SJSA1 (cell line): Measurements from ENCODE around the genes HOXC5 and NFE2.

DNA sequence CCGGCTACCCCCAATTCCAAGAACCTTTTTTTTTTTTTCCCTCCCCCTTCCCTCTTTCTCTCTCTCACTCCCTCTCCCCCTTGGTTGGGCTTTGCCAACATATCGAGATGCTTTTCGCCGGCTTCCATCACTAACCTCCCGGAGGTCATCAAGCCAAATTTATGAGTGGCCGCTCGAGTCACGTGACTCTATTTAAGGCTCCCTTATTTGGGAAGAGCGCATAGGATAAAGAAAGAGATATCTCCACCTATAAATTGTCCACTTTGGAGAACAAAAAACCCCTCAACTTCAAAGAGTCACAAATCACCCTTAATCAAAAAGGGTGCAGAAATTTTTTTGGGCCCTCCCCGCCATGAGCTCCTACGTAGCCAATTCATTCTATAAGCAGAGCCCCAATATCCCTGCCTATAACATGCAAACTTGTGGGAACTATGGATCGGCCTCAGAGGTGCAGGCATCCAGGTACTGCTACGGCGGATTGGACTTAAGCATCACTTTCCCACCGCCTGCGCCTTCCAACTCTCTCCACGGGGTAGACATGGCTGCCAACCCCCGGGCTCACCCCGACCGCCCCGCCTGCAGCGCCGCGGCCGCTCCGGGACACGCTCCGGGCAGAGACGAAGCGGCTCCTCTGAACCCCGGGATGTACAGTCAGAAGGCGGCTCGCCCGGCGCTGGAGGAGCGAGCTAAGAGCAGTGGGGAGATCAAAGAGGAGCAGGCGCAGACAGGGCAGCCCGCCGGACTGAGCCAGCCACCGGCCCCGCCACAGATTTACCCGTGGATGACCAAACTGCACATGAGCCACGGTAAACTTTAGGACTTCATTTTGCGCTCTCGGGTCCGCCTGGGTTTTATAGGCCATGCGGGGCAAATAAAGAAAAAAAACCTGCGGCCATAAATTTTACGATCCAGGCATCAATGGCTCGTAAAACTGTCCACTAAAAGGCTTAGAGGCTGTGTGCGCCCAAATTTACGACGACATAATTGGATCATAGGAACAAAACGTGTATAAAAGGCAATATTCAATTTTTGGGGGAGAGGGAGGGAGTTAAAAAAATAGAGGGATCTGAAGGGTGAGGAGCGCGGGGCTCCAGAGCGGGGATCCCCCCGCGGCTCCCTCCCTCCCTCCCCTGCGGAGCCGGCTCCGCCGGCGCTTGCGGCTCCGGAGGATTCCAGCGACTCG lies at the start of gene HOXC5:
HOXC5 (plus strand) TSS at position 280 of the 1,183 bp plus-strand sequence.
- RAMPAGE, long total RNA, result no peak

DNA sequence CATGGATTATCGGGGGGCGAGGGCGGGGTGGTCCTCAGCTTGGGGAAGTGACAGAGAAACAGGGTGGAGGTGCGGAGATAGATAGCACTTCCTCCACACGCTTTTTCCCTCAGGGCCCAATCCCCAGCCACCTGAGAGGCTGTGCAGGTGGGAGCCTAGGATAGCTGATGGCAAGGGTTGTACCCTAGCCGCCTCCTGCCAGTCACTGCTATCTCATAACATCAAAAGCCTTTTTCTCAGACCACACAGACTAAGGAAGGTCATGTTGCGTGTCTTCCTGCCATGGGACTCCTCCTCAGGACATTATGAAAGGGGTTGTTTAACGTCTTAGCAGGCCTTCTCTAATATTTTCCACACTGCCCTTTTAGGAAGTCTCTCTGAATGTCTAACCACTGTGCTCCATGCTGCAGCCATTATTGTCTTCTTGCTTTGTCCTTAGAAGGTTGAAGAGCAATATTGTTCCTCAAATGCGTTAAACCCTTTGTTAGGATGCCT lies 7.6 kb upstream of the SMUG1 start:
- RAMPAGE, long total RNA, result no peak

DNA sequence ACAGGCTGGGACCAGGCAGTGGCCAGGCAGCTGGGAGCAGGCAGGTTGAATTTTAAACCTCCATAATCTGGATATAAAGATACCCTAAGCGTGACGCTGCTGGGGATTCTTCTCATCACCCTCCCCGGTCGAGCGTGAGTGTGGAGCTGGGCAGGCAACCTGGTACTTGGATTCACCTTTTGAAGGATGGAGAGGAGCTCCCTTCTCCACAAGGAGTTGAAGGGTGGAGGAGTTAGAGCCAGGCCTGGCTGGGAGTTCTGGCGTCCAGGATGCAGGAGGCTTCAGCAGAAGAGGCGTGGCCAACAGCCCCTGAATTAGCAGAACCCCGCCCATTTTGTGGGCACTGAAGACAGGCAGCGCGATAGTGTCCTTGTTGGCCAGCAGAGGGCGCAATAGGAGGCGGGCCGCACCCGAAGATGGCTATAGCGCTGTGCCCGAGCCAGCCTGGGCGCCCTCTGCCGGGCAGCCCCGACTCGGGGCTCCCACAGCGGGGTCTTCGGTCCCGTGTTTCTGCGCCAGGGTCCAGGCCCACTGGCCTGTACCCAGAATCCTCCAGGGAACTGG lies 25.8 kb upstream of the SMUG1 start:
- RAMPAGE, long total RNA, result no peak

- RAMPAGE, long total RNA, result no peak
These were observed 28.0 kb downstream of the CBX5 start for GRCh38 chr12:54251907-54252346.

- RAMPAGE, long total RNA, result no peak
These were observed 1.4 kb downstream of the HNRNPA1 start for GRCh38 chr12:54281626-54282624.

DNA sequence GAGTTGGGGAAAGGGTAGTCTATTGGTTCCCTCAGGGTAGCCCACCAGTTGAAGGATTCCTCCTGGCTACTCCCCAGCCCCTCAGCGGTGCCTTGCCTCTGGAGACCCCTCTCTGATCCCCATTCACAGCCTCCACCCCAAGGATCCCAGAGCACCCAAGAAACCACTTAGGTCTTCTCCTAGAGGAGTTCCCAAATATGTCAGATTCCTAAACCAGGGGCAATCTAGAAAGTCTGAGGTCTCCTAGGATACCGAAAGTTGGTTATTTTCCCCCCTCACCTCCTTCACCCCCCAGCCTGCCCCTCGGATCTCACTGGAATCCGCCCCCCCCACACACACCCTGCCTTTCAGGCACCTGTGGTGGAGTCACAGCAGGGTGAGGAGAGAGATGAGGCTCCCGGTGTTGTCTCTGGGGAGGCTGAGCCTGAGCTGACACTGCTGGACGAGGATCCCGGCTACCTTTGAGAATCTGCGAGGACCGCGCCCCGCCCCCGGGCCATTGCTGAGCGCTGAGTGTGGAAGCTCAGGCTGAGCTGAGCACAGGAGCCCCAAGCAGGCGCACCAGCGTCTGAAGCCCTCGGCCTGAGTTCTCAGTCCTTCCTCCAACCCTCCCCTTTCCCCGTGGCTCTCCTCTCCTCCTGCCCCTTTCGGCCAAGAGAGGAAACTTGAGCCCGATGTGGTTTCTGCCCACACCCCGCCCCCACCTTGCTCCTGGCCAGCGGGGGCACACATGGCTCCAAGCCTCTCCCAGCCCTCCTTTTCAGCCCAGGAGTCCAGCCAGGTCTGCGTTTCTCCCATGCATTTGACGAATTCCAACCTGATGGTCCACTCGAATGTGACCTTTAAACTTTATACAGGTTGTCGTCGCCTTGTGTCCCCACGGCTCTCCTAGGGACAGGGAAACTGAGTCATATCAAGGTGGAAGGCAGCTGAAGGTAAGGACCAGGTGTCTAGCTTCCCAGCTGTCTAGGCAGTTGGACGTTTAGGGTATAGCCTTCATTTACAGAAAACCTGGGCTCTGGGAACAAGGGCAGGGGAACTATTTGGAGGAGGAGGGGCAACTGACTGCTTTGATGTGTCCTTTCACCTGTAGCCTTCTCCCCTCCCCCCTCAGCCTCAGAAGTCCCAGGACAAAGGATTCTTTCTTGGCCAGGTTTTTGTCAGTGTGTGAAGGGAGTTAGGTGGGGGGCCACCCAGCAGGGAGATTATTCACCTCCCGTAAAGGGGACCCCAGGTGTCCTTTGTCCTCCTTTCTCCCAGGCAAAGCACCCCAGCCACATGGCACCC lies at the start of gene NFE2:
NFE2 (minus strand) TSS at position 570 of the 1,287 bp plus-strand sequence.
- RAMPAGE, long total RNA, result no peak

DNA sequence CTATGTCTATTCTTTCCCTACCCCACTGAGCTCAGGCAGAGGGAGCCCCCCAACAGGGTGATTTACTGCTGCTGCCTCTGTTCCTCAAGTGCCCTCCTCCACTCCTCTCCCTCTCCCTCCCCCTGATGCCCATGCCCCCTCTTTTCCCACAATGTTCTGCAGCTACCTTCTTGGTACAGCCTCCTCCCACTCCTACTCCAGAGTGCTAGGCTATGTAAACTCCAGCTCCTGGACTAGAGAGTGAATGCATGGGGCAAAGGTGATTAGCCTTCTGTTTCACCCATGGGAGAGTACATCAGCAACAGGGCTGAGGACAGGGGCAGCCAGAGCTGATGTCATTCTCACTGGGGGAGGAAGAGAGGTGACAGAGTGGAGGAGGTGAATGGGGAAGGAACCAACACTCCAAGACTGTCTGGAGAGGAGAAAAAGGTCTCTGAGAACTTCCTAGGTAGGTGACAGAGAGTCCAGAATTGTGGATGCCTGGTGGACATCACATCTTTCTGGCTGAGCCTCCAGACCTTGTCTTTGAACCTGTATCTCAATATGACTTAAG lies 10.8 kb downstream of the GPR84 start:
- RAMPAGE, long total RNA, result no peak

GRCh38 chr12:54357962-54358671 lies 6.2 kb downstream of the GPR84 start:
- RAMPAGE, long total RNA, result no peak

DNA sequence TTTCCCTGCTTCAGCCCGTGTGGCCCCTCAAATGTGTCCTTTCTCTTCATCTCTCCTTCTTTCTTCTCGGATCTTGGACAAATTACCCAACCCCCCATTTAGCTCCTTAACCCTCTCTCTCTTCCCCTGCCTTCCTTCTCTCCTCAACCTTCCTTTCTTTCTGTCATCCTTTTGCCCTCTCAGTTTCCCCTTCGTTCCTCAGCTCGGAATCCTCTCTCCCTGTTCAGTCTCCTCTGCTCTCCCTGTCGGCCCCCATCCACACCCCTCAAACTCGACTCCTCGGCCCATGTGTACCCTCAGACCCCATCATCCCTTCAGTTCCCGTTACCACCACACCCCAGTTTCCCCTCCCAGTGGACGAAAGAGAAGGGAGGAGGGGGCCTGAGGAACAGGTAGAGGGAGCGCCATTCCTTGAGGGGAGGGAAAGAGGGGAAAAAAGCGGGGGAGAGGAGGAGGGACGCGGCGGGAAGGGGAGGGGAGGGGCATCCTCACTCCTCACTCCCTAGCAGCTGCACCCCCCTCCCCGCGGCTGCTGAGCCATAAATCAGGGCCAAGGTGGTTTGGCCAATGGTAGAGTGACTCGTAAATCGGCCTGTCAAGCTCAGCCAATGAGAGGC lies 5.5 kb downstream of the GPR84 start:
- RAMPAGE, long total RNA, result no peak

- RAMPAGE, long total RNA, result no peak
These were observed 8.0 kb downstream of the ZNF385A start for GRCh38 chr12:54376391-54377074.

DNA sequence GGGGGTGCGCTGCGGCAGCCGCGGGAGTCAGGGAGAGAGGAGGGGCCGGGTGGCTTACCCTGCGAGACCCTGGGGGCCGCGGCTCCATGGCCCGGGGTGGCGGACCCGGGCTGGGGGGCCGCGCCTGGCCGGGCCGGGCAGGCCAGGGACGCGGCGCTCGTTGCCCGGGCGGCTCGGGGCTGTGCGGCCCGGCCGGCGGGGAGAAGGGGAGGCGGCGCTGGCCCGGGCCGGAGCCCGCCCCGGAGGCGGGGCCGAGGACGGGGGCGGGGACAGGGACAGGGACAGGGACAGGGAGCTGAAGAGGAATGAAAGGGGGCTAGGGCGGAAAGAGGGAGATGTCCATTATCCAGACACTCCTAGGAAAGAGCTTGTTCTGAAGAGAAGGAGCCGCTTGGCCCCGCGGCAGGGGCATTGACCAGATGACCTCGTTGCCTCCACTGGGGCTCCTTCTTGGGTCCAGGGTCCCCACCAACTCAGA lies 5.5 kb downstream of the ZNF385A start:
- RAMPAGE, long total RNA, result no peak

DNA sequence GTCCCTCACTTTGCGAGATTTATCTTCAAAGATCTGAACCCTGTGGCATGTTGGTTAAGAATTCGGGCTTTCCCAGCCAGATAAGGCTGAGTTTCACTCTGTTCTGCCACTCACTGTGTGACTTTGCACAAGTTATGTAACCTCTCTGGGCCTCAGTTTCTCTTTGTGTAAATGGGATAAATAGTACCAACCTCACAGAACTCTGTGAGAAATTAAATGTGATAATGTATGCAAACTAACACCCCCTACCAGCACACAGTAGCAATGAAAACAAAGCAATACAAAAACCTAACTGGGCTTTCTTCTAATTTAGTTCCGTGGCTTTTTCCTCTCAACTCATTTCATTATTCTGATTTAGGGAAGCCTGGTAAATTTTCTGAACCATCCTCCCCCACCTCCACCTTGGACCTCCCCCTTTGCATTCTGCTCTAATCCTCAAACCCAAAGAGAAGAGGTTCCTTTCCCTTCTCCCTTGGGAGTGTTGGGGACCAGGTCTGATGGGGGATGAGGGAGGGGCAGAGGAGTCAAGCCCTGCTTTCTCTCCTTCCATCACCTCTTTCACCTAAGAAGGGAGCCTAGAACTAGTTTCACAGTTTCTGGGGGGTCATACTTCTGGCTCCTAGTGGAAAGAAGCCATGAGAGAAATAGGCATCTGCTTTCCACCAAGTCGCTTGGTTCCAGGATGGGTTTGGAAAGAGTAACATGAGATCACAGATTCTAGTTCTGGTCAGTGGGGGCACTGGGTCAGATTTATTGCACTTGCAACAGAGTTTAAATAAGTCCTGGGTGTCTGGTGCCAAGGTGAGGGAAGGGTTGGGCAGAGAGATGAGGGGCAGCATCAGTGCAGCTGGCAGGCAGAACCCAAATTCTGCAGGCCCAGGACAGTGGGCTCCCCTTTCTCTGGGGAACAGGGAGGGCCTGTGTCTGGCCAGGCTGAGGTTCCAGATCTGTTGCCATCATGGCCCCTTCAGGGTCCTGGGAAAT lies 10.3 kb upstream of the ZNF385A start:
- RAMPAGE, long total RNA, result no peak

GRCh38 chr12:54412350-54412765 lies 6.7 kb downstream of the ITGA5 start:
- RAMPAGE, long total RNA, result no peak

DNA sequence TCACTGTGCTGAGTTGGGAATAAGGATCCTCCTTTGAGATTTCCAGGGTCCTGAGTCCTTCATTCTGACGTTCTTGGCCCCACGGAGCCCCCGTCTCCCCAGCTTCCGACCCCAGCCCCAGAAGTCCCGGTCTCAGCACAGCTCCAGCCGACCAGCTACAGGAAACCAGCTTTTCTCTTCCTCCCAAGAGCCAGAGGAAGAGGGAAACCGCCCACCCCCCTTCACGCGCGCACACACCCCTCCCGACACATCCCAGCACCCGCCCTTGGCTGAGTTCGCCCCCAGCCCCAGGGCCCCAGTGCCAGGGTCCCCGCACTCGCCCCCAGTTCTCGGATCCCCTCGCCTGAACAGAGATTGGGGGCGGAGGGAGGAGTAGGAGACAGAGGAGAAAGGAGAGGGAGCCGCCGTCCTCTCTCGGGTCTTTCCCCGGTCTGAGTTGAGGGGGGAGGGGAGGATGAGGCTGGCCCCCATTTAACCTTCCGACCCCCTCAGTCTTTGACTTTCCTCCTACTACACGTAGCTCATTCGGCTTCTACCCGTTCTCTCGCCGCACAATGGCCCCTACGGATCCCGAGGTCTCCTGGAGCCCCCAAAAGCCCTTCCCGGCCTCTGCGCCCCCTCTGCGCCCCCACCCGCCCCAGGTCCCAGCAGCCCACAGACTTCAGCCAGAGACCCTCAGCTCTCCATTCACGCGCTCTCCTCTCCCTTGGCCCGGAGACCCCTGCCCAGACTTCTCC lies 908 bp downstream of the ITGA5 start:
- RAMPAGE, long total RNA, result no peak

DNA sequence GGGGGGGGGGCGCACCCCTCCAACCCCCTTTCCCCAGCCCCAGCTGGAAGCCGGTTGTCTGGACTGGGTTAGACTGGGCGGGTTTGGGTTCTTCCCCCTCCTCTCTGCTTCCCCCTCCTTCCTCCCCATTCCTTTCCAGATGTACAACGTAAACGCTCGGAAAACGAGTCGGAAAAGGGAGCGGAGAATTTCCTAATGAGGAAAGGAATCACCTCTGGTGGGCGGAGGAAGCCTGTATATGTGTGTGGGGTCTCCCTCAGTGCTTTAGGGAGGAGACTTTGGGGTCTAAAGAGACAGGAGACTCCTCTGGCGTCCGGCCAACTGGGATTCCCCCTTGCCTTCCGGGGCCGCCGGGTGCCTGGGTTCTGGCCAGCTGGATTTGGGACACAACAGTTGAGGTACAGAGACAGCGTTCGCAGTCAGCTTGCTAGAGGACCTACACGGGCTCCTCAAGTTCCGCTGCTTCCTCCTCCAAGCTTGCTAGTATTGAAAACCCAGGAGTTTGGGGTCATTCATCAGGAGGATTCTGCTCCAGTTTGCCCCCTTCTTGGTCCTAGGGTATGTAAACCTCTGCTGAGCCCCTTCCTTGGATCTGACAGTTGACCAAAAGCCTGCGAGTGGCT lies 441 bp upstream of the ITGA5 start:
- RAMPAGE, long total RNA, result no peak

DNA sequence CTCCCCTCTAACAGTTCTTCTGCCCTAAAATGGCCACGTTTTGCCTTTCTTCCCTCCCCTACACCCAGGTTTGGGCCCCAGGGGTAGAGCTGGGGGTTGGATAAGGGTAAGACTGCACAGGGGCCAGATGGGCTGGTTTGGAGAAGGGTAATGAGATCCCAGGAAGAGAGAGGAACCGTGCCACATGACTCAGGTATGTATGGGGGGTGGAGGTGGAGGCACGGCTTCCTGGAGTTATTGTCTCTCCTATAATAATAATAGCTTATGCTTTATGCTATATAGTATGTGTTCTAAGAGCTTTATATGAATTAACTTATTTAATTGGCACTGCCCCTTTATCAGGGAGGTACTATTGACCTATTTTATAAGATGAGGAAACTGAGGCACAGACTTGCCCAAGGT lies 10.2 kb upstream of the ITGA5 start:
- RAMPAGE, long total RNA, result no peak

DNA sequence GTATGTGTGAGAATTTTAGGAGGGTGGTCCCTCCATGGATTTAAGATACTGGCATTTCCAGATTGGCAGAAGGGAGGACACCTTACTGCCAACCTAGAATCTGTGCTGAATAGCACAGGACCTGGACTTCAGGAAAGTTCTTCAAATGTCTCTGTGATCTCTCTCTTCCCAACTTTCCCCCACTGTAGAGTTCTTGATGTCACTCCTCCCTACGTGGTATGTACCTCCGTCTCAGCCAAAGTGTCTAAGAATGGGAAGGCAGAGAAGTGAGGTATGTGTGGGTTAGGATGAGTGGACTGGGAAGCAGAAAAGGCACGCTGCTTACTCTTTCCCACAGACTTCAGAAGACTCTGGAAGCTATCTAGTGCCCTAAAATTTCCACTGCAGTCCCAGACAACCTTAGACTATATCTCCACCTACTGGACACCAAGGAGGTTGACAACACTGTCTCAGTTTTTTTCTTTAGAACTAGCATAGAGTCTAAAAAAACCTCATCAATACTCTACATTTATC lies 20.4 kb upstream of the ITGA5 start:
- RAMPAGE, long total RNA, result no peak

DNA sequence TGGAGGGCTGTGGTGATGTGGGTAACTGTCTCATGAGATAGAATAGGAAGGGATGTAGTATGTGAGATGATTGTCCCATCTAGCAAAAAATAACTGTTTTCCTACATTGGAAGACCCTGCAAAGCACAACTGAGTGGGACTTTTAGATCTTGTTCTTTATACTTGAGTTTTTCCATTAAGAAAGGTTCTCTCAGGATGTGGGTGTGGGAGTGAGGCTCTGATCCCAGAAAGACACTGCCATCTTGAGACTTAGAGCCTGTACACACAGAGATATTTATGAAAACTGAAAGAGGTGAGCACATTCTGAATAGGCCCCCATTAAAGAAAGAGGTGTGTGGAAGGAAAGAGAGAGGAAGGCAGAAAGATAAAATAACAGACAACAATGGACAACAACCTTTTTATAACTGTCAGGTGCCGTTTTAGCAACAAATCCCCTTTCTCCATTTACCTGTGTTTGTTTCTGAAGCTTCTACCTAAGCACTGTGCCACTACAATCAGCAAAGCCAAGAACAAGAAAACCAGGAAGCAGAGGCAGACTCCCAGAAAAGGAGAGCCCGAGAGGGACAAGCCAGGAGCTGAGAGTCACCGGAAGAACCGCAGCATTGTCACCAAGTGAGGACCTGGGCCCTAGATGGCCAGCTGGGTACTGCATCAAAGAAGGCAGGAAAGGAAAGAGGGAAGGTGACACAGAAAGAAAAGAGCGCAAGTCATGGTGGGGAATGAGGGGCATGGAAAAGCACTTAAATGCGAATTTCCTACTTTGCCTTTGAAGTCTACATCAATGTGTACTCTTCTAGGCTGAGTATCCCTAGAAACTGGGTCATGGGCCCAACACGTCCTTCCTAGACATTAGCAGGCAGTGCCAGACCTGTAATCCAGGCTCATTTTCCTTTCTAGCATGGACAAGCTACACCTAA lies 25.6 kb downstream of the NCKAP1L start:
- RAMPAGE, long total RNA, result no peak

GRCh38 chr12:54546582-54547332 lies 2.6 kb upstream of the PDE1B start:
- RAMPAGE, long total RNA, result no peak

- RAMPAGE, long total RNA, result no peak
These were observed 11.0 kb downstream of the PDE1B start for GRCh38 chr12:54560317-54560871.